AG04449 (cell line): ENCODE data around the gene ST14.

GRCh38 chr11:129836162-129836815 is 20.6 kb downstream of the TMEM45B start:
- RRBS = no CpG with 5 or more reads among the region's 3 CpGs

- RRBS = no CpG with 5 or more reads among the region's 11 CpGs
Measured at GRCh38 chr11:130129931-130130393, 29.6 kb upstream of the ST14 start.

DNA sequence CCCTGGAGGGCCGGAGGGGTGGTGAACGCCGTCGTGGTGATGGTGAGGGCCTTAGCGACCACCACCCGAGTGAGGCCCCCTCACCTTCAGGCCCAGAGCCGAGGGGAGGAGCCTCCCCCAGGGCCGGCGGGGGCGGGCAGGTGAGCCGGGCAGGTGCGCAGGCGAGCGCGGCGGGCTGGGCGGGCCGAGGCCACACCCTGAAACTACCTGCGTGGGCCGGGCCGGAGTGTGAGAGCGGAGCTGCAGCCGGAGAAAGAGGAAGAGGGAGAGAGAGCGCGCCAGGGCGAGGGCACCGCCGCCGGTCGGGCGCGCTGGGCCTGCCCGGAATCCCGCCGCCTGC is at the start of gene ST14:
Gene ST14 (plus strand): TSS at position 229 of the 340 bp plus-strand sequence.
- RRBS = 8% methylated on average over 20 of the region's 35 CpGs

DNA sequence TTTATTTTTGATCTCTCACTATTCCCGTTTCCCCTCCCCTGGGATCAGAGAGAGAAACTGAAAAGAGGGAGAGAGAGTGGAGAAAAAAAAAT is 103 bp upstream of the ADAMTS8 start:
- RRBS = no CpG with 5 or more reads among the region's 1 CpG

DNA sequence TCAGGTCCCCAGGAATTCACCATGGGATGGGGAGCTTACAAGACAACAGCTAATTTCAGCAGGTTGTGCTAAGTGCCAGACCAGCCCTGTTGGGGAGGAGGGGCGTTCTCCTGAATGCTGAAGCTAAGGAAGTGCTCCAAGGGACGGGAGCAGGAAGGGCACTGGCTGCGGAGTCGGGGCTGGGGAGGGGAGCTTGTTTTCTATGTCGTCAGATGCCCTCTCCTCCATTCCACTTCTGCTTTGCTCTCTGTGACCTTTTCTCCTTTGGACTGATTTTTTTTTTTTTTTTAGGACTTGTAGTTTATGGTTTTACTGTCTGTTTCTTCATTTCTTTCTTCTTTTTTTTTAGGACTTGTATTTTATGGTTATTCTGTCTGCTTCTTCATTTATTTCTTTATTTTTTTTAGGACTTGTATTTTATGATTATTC is 4.6 kb downstream of the ADAMTS15 start:
- RRBS = no CpG with 5 or more reads among the region's 5 CpGs

GRCh38 chr11:130583628-130583924 is 135.1 kb downstream of the ADAMTS15 start:
- RRBS = no CpG with 5 or more reads among the region's 3 CpGs

- RRBS = no CpG with 5 or more reads among the region's 9 CpGs
Measured at GRCh38 chr11:130726017-130726723, 190.1 kb downstream of the SNX19 start.

GRCh38 chr11:130914605-130915224 is 1.6 kb downstream of the SNX19 start:
- RRBS = no CpG with 5 or more reads among the region's 8 CpGs

DNA sequence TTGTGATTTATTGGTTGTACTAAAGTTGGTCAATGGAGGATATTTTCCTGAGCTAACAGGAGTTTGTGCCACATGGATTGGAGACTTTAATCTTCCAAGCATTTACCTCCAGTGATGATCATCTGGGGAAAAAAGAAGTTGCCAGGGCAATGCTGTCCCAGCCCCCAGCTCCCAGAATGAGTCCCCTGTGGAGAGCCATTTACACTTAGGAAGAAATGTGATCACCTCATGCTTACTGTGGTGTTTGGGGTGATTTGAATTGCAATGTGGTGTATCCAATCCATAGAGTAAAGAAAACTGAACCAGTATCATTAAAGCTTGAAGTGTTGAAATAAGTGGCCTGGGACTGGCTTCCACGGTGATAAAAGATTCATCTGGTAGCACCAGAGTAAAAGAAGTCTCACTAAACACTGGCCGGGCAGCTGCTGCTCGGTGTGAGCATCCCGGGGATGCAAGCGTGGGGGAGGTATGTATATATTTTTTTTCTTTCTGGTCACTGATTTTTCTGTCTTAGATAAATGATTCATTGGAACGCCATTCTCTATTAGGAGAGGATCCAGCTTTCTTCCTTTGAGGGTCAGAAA is 117.2 kb upstream of the NTM start:
- RRBS = no CpG with 5 or more reads among the region's 6 CpGs

- RRBS = no CpG with 5 or more reads among the region's 2 CpGs
Measured at GRCh38 chr11:131414372-131414785, 44.0 kb downstream of the NTM start.

DNA sequence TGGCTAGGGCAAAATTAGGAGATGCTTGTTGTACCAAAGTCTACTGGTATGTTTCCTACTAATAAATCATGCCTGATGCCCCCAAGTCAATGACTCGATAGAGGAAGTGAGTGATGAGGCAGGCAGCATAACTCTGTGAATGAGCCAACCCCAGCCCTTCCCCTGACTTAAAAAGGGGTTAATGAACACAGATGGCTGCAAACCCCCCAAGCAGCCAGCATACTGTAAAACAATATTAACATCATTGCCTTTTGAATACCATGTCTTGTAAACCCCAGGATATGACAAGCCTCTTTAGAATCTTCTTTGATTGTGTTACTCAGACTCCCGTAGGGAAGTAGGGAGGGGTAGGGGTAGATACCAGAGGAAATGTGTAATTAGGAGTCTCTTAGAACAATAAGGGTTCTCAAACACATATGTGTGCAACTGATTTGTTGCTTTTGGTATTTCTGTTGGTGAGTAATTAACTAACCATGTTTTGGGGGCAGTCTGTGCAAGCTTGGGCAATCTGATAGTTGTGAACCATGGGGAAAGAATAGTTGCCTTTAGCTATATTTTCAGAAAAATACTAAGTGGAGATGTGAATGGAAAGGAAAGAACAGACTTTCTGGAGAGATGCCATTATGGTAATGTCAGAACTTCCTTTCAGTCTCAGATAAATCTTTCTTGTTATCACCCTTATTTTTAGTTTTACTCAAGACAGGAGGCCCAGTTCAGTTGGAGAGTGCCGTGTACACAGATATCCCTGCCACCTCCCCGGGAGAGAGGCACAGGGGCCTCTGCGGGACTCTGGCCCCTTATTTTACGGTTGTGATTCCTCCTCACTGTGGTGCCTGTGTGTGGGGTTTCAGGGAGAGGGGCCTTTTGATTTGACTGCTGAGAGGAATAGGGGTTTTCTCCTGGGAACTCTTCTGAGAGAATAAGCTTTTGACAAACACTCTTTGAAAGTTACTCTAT is 701.9 kb downstream of the NTM start:
- RRBS = no CpG with 5 or more reads among the region's 6 CpGs

DNA sequence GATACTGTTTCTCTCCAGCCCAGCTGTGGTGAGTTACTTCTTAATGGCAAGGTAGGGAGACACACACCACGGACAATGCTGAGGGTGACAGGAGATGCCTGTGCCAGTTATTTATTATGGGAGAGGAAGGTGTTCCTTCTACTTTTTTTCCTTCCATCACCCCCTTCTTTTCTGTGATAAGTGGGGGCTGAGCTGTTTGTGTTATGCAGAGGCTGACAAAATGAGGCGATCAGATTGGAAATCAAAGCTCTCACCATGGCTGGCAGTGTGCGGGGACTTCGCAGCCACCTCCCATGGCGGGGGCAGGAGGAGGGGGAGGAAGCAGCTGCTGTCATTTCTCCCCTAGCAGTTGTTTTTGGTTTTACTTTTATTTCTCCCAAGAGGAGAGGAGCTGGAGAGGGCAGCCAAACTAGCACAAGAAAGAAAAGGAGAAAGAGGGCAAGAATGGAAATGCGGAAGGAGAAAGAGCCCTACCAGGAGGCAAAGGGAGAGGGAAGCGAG is 755.9 kb downstream of the NTM start:
- RRBS = no CpG with 5 or more reads among the region's 7 CpGs

DNA sequence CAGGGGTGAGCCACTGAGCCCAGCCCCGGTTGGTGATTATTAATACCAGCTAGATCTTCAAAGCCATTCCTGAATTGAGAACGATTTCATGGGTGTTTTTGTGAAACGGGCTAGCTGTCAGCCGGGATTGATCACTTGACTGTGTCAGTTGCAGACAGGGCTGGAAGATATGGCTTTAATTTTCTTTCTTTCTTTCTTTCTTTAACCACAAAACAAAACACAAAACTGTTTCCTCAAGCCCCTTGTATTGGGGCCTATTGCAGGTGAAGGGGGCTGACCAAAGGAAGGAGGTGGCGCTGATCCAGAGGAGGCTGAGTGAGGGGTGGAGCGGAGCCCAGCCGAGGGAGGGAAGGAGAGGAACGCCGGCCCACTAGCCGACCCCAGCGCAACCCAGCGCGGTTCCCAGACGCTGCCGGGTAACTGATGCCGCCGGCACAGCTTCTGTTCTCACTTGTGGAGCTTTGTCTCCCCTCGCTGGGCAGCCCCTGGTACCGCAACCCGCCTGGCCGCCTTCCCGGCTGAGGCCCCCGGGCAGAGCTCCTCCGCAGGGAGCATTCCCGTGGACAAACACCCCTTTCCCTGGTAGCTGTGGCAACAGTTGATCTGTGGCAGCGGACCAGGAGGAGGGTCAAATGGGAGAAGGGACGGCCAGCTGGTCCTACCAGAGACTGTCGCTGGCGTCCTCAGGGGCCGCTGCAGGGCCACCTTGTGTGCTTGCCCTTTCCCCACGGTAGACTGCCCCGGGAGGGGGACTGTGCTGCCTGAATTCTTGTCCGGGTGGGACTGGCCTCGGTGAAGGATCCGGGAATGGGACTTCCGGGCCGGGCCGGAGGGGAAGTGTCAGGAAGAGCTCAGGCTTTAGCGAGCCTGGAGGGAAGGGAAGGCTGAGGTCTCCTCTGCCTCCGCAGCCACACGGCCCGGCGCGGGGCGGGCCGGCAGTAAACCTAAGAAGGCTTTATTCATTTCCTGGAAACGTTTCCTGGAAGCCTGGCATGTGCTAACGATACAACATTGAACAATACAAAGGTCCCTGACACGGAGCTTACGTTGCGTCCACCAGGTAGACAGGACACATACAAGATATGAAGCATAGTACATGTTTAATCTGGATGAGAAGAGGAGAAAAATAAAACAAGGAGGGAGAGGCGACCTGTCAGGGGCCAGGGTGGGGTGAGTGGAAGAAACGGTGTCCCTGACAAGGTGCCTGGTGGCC is 468.1 kb downstream of the OPCML start:
- RRBS = 6% methylated on average over 21 of the region's 53 CpGs

DNA sequence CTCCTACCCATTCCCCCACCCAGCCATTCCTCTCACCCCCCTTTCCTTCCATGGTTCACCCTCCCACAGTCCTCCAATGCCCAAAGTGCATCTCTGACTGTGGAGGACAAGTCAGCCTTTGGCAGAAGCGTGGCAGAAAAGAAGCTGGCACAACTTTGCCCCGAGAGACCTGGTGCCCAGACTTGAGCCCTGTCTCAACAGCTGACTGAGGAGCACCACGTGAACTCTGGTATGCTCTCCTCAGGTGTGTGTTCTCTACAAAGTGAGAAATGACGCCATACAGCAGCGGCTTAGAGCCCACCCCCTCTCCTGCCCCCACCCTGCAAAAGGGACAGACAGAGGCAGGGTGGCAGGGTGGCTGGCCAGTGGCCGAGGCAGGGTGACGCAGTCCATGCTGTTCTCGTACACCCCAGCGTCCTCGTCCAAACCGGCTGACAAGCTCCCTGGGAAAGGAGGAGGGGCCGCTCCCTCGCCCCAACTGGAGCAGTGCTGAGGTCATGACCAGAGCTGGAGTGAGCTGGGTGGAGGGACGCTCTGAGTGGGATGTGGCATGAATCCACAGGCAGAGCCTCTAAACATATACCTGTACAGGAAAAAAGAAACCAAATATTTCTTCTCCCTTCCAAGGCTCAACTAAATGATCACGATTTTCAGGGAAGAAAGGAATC is 30.2 kb downstream of the OPCML start:
- RRBS = no CpG with 5 or more reads among the region's 15 CpGs

DNA sequence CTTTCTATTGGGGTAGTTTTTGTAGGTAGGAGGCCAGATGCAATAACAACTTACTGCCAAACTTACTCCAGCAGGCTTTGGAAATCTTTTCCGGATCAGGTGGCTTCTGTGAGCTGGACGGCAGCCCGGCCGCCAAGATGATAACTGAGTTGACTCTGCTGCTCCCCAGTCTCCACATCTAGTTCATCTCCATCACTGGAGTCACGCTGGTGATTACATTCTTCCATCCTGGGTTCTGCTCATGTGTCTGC is 121.2 kb upstream of the OPCML start:
- RRBS = no CpG with 5 or more reads among the region's 5 CpGs

DNA sequence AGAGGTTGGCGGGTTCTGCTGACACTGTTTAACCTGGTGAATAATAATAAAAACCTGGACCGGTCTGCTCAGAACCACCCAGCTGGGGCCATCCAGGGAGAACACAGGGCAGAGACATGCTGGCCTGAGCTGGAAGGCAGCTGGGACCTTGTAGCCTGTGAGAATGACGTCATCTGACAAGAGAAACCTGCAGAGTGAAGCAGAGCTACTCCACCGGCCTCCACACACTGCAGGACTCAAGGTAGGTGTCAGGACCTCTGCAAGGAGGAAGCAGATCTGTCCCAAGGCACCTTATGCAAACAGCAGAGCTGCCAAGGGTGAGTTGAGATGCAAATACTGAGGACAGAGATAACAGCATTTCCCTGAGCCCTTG is 51.8 kb upstream of the IGSF9B start:
- RRBS = no CpG with 5 or more reads among the region's 4 CpGs

DNA sequence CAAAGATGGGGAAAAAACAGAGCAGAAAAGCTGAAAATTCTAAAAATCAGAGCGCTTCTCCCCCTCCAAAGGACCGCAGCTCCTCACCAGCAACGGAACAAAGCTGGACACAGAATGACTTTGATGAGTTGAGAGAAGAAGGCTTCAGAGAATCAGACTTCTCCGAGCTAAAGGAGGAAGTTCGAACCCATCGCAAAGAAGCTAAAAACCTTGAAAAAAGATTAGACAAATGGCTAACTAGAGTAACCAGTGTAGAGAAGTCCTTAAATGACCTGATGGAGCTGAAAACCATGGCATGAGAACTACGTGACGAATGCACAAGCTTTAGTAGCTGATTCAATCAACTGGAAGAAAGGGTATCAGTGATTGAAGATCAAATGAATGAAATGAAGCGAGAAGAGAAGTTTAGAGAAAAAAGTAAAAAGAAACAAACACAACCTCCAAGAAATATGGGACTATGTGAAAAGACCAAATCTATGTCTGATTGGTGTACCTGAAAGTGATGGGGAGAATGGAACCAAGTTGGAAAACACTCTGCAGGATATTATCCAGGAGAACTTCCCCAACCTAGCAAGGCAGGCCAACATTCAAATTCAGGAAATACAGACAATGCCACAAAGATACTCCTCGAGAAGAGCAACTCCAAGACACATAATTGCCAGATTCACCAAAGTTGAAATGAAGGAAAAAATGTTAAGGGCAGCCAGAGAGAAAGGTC is 33.7 kb downstream of the JAM3 start:
- RRBS = no CpG with 5 or more reads among the region's 10 CpGs

DNA sequence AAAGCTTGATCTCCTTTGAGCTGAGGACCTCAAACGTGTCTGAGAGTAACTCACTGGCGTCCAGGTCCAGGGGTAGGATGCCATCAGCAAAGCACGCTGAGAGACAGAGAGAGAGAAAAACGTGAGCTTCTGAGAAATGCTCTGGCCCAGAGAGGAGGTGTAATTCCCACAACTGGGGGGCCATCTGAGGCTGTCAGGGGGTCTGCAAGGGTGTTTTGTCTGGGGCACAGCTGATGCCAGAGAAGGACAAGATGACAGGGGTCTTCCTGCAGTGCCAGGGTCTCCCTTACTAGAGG is 55.7 kb downstream of the NCAPD3 start:
- RRBS = no CpG with 5 or more reads among the region's 4 CpGs

GRCh38 chr11:134250676-134251733 is 2.1 kb downstream of the THYN1 start:
- RRBS = no CpG with 5 or more reads among the region's 5 CpGs

GRCh38 chr11:134272829-134273343 is 3.3 kb upstream of the GLB1L3 start:
- RRBS = 24% methylated on average over 5 of the region's 9 CpGs